SJSA1 (cell line): ENCODE measurements around the genes SLC38A6 and PPP2R5E.

DNA sequence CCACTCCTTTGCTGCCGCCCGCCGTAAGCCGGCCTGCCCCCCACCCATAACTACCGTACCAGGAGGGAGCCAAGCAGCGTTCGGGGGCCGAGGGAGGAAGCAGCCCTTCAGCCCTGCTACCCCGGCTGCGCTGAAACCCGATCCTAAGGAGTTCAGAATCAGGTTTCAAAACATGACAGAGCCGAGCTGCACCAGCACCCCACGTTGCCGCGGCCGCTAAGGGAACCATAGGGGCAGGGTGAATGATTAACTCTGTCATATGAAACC lies 1.9 kb downstream of the SIX4 start:
- RAMPAGE, long total RNA = no peak

GRCh38 chr14:60980894-60982030 lies at the start of gene SLC38A6:
TSS of gene SLC38A6 (plus strand) at chr14:60981245.
- RAMPAGE, long total RNA = start-site peak on the minus strand at chr14:60981024-60981082, 132 and 188 reads in 2 replicates

GRCh38 chr14:61320722-61321336 lies 550 bp upstream of the PRKCH start:
- RAMPAGE, long total RNA = no peak

DNA sequence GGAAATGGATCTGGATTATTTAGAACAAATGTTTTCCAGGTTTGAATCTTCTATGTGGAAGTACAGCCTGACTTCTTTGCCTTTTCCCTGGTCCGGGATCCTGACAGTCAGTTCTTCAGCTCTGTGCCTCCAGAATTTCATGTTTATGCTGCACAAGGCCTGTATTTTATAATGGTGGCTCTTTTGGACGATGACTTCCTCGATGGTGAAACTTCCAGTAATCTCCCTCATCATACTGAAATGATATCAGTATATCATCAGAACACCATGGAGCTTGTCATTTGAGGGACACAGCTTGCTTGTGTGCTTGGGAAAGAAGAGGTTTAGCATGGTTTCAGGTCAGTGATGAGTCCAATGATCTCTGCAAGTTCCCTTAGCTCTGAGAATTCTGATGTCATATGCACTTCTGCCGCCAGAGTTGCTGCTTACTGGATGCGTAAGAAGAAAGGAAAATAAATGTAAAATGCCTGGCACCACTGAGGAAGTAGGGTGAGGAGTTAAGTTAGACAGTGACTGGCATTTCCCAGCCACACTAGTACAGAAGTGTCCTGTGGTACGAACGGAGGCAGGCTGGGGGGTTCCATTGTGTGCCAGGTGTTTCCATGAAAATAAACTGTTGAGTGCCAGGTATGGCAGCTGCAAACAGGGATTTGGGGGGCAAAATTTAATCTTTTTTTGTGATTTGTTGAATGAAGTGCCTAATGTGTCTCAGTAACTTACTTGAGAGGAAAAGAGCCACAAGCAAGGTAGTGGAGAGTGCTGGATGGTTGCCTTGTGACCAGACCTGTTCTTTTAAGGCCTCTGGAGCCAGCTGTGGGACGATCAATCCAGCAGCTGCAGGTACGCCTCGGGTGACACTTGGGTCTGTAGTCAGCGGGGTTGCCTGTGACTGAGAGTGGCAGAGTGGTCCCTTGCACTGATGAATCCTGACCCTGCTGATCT lies 22.7 kb downstream of the PRKCH start:
- RAMPAGE, long total RNA = no peak

- RAMPAGE, long total RNA = no peak
Measured at GRCh38 chr14:61362564-61363686, 41.5 kb downstream of the PRKCH start.

DNA sequence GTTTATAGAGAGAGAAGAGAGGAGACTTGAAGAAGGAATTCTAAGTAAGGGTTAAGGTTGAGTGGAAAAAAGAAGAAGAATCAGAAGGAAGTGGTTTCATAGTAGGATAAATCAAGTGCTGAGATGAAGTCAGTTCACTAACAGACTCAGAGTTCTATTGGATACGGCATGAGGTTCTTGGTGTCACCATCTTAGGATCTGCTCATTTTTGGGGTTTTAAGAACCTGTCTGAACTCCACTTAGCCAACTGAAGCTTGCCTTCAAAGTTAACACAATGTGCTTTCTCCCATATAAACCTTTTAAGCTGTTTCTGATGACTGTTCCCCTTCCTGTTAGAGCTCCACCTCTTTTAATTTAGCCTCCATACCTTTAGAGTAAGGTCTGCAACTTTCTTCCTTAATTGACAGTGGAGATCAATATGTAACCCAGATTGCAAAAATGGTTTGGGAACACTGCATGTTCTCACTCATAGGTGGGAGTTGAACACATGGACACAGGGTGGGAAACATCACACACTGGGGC lies 152.7 kb downstream of the PRKCH start:
- RAMPAGE, long total RNA = no peak

GRCh38 chr14:61498841-61499173 lies 177.4 kb downstream of the PRKCH start:
- RAMPAGE, long total RNA = no peak

GRCh38 chr14:61526899-61527640 lies 168.2 kb upstream of the HIF1A start:
- RAMPAGE, long total RNA = no peak

GRCh38 chr14:61564223-61565188 lies 130.8 kb upstream of the HIF1A start:
- RAMPAGE, long total RNA = no peak

- RAMPAGE, long total RNA = no peak
Measured at GRCh38 chr14:61696471-61696752, 1.1 kb downstream of the HIF1A start.

GRCh38 chr14:61696753-61697421 lies 1.6 kb downstream of the HIF1A start:
- RAMPAGE, long total RNA = no peak

- RAMPAGE, long total RNA = no peak
Measured at GRCh38 chr14:61720308-61720924, 25.1 kb downstream of the HIF1A start.

DNA sequence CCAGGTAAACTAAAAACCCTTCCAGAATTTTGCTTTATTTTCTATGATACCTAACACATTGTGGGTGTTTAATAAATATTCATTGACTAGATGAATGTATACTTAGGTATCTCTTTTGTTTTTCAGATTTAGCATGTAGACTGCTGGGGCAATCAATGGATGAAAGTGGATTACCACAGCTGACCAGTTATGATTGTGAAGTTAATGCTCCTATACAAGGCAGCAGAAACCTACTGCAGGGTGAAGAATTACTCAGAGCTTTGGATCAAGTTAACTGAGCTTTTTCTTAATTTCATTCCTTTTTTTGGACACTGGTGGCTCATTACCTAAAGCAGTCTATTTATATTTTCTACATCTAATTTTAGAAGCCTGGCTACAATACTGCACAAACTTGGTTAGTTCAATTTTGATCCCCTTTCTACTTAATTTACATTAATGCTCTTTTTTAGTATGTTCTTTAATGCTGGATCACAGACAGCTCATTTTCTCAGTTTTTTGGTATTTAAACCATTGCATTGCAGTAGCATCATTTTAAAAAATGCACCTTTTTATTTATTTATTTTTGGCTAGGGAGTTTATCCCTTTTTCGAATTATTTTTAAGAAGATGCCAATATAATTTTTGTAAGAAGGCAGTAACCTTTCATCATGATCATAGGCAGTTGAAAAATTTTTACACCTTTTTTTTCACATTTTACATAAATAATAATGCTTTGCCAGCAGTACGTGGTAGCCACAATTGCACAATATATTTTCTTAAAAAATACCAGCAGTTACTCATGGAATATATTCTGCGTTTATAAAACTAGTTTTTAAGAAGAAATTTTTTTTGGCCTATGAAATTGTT lies 15.2 kb upstream of the SNAPC1 start:
- RAMPAGE, long total RNA = no peak

- RAMPAGE, long total RNA = no peak
Measured at GRCh38 chr14:63452765-63453465, 90.3 kb downstream of the PPP2R5E start.

DNA sequence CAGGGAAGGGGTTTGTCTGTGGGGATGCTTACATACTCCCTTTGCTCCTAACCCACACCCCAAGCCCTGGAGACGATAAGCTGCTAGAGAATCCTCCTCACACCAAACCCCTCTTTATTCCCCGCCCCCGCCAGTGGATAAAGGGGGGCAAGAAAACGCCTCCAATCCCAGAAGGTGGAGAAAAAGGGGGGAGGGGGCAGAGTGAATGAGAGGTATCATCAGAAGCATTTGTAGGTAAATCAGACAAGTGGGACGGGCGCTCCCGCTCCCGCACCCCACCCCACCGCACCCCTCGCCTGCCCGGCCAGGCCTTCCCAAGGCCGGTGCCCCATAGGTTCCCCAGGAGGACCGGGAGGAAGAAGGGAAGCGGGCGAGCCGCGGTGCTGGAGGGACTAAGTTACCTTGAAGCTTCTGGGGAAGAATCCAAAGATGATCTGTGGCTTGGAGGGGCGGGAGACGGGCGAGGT lies 766 bp downstream of the PPP2R5E start:
- RAMPAGE, long total RNA = no peak

DNA sequence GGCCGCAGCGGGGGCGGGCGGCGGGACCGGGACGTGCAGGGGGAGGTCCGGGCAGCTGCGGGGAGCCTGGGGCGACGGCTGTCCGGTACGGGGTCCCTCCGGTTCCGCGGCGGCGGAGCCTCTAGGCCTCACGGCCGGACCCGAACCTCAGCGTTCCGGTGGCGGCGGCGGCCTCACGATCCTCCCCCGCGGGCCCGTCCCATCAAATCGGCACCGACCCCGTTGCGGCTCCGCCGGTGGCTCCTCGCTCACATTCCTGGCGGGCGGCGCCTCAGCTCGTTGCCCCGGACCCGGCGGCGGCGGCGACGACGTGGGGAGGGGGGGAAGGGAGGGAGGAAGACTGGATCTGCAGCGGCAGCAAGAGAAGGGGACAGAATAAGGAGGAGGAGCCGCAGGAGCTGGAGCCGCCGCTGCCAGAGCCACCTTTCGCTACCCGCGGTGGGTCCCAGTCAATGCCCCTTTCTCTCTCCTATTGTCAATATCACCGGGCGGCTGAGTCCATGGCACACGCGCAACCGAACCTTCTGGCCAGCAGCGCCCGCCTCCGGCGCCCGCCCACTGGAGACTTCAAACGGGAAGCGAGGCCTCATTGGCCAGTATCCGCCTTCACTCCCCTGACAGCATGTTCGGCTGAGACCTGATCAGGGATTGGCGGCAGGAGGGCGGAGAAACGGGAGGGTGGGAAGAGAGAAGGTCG lies at the start of gene PPP2R5E:
Gene PPP2R5E, minus strand, starts transcription at position 533 of the 697 bp plus-strand sequence.
- RAMPAGE, long total RNA = no peak

DNA sequence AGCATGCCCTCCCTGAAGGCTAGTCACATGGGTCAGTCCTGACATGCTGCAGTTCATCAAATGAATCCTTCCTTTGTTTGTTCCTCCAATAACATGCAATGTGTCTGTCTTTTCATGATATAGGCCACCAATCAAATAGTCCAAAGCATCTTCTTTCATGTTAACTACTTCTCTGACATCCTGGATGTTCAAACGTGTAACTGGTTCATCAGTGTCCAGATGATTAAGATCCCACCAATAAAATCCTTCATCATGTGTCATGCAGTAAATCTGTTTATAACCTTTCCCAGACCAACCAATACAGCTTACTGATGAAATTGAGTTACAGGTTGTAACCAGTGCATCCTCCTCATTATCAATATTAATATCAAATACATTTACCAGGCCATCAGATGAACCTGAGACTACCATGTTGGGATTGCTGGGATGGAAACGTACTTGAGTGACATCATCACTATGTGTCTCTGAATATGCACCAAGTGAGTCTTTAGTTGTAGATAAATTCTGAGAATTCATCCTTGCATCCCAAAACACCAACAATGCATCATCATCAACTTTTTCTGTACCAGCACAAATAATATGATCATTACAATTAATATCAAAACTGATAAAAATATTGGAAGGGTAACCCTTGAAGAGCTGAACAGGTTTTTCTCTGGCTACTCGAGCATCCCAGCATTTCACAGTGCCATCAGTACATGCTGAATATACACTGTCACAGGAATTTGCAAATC lies 42.5 kb downstream of the WDR89 start:
- RAMPAGE, long total RNA = no peak

DNA sequence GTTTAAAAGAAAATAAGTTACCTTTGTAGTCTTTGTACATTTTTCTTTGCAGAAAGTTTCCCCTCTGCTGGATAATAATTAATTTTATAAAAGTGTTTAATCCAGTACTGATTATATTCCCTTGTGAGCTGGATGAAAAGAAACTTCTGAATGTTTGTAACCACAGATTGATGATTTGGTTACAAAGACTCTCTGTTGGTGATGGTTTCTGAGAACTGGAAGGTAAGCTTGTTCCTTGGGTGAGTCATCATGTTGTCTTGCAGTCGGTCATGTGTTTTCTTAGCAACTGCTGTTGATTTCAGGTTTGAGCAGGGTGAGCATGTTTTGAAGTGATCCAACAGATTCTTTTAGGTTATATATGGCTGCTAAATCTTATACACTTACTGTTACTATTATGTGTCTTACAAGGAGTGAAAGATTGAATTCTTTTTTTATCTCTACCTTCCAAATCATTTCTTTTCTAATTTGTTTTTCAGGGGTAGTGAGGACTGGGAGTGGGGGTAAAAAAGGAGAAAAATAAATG lies 11.5 kb downstream of the SYNE2 start:
- RAMPAGE, long total RNA = no peak

DNA sequence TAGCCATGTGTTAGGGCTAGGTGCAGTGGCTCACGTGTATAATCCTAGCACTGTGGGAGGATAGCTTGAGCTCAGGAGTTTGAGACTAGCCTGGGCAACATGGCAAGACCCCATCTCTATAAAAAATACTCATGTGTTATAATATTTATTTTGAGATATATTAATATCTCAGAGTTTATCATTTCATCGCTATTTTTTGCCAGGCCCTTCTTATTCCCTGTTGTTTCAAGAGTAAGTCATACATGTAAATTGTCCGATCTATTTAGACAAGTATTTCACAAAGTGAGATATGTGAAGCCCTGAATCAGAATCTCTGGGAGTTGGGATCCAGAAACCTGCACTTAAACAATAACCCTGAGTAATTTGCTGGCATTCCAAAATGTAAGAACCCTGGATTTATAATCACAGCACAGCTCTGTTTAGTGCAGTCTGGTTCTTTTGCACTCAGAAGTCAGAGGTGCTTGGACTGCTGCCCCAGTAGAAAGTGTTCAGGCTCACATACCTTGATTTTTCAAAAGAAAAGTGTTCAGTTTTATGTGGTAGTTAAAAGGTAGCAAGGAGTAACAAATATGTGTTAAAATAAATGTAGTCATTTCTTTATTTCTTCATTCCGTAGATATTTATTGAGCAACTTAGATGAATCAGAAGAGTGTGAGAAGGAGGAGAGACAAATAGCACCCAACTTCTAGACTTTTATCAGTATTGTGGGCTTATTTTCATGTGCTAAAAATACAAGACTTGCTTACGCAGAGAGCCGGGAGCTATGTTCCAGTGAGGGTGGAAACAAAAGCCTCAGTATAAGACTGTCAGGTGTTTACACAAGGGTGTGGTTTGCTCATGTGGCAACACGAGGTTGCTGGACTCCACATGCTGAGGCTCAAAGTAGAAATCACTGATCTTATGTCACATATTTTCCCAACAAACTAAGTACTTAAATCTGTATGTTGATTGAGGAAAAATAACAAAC lies 70.0 kb downstream of the SYNE2 start:
- RAMPAGE, long total RNA = no peak

- RAMPAGE, long total RNA = no peak
Measured at GRCh38 chr14:64024740-64025551, 172.1 kb downstream of the SYNE2 start.